Temporal lobe (tissue), 2 donors: ENCODE results near the genes SLC6A1, TAMM41 and TSEN2.

DNA sequence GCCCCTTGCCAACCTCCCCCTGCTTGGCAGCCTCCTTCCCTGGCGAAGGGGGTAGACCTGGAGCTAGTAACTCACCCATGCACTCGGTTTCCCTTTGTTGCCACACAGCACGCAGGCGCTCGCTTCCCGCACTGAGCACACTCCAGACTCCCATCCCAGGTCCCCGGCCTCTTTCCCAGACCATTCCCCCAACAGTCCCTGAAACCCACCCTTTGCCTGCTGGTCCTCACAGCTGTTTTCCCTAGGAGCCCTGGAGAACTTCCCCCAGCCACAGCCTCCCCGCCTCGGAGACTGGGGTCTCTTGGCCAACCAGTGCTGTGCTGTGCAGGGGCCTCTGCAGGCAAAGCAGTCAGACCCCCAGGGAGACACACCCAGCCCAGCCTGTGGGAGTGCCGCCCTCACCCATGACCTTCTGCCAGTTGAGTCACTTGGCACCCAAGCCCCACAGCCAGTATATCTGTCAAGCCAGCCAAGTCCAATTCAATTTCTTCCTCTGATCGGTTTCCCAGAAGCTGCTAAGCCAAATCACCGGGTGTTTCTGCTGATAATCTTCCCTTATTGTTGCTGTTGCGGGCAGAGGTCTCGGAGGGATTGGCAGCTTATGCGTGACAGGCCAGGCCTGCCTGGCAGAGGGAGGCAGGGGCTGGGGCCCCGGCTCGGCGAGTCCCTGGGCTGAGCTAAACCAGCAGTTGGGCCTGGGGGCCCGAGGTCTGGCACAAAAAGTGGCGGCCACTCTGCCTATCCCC, 65.7 kb upstream of the SLC6A1 start:
- RAMPAGE, long total RNA: no peak

DNA sequence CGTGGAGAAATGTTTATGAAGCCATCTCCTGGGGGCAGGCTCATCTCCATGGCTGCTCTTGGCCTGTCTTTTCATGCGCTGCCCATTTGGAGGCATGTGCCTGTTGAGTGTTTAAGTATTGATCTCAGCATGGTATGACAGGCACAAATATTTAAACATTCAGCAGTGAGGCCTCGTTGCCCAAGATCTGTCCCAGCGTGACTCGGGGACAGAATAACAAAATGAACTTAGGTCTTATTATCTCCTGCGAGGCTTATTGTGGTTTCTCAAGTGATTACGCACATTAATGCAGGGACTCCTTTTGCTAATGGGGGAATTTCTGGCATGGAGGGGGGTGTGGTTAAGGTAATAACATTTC, 4.5 kb upstream of the SLC6A1 start:
- RAMPAGE, long total RNA: no peak

DNA sequence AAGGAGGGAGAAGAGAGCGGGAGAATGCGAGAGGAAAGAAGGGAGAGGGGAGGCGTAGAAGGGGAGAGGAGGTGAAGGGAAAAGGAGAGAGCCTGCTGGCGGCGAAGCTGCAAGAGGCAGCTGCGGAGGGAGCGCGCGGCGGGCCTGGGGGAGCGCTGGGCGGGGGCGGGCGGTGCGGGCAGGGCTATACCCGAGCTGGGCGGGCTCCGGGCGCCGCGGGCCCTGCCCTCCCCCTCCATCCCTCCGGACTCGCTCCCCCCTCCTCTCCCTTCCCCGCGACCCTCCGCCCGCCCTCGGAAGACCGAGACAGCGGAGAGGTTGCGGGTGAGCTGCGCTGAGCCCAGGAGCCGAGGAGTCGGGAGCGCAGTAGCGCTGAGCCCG, at the start of gene SLC6A1:
Gene SLC6A1, plus strand, starts transcription at position 290 of the 381 bp plus-strand sequence.
- RAMPAGE, long total RNA: no peak

DNA sequence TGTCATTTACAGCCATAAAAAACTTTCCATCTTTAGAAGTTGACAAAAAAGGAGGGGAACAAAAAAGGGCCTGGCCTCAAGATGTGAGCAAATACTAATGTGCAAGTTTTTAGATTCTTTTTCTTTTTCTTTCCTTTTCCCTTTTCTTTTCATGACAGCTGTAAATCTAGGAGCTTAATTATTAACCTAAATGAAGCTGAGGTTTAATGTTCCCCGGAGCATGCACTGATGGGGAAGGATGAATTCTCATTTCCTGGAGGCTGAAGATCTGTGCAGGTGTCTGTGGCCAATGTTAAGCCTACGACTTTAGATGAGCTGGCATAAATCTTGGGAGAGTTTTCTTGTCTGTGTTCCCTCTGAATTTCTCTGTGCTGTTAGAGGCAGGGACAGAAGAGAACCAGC, 118.9 kb downstream of the ATG7 start:
- RAMPAGE, long total RNA: no peak

GRCh38 chr3:11529709-11530592, 113.8 kb downstream of the VGLL4 start:
- RAMPAGE, long total RNA: no peak

DNA sequence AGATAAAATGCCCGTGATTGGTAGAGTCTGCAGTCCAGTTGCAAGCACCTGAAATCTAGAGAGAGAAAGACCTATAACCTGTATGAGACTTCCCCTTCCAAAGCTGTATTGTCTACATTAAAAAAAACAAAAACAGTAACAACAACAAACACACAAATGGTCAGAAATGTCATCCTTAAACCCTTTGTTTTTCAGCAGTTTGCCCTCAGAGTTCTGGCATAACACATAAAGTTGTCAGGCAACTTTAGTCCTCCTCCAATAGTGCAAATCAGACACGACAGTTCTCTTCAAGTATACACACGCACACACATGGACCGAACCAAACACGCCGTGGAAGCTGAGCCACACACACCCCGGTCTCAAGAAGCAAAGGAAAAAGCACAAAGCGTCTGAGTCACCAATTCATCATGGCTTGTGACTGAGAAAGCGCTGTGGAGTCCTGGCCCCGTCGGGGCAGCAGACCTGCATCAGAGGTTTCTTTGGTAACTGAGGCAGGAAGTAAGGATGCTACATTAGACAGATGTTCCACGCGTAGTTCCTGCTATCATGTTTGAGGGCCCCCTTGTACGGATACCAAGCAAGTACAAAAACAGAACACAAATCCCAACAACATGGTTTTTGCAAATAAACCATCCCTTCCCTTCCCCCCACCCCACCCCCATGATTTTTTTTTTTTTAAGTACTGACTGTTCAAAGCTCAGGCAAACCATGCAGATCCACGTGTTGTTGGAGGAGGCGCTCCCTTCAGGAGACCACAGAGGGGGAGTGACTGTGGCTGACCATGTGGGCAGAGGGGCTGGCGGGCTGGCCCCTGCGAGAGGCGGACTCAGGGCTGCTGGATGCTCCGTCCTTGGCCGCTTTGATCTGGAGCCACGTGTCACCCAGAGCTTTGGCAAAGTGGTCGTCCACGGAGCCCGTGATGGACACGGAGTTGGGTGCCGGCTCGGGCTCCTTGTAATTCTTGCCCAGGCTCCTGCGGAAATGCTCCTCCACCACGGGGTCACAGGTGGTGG, 85.6 kb downstream of the VGLL4 start:
- RAMPAGE, long total RNA: no peak

- RAMPAGE, long total RNA: no peak
These were observed 84.2 kb downstream of the VGLL4 start for GRCh38 chr3:11559517-11559958.

- RAMPAGE, long total RNA: no peak
These were observed 67.3 kb downstream of the VGLL4 start for GRCh38 chr3:11576324-11576988.

GRCh38 chr3:11592768-11593135, 51.0 kb downstream of the VGLL4 start:
- RAMPAGE, long total RNA: no peak

GRCh38 chr3:11597758-11598333, 45.9 kb downstream of the VGLL4 start:
- RAMPAGE, long total RNA: no peak

- RAMPAGE, long total RNA: no peak
These were observed 43.2 kb downstream of the VGLL4 start for GRCh38 chr3:11600346-11601115.

- RAMPAGE, long total RNA: no peak
These were observed 42.0 kb downstream of the VGLL4 start for GRCh38 chr3:11601338-11602424.

GRCh38 chr3:11609963-11610794, 33.5 kb downstream of the VGLL4 start:
- RAMPAGE, long total RNA: no peak

- RAMPAGE, long total RNA: no peak
These were observed 18.0 kb downstream of the VGLL4 start for GRCh38 chr3:11625790-11625994.

DNA sequence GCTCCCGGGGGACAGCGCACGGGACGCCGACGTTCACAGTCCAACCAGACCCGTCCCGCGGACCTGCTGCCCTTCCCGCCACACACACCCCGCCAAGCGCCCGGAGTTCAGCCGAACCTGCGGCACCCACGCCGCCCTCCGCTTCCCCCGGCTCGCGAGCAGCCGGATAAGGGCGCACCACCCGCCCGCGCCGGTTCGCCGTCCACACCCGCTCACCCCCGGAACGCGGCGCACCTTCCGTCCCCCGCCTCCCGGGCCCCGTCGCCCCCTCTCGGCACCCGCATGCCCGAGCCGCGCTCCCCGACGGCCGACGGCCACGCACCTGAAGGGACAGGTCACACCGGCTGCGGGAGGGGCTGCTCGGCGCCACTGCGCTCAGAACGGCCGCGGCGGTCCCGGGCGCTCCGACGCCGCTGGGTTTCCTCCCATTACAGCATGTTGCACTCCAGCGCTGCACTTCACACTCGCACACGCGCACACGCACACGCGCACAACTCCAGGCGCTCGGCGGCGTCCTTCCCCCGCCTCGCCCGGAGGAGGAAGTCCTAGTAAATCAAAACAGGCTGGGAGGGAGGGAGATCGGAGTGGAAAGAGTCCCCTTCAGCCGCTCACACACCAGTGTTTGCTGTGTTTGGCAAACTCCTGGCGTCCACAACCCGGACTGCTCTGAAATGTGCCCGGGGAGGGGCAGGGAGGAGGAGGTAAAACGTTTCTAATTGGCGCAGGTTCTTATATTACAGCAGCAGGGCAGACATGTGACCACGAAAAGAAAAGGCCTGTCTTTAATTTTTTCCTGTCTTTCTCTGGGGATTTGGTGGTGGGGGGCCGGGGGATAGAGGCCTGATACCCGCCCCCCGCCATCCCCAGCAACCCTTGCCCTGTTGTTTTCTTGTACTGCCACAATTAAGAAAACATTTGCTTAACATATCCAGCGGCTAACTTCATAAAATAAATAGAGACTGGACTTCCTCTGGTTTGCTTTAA, 76.6 kb upstream of the VGLL4 start:
- RAMPAGE, long total RNA: no peak

DNA sequence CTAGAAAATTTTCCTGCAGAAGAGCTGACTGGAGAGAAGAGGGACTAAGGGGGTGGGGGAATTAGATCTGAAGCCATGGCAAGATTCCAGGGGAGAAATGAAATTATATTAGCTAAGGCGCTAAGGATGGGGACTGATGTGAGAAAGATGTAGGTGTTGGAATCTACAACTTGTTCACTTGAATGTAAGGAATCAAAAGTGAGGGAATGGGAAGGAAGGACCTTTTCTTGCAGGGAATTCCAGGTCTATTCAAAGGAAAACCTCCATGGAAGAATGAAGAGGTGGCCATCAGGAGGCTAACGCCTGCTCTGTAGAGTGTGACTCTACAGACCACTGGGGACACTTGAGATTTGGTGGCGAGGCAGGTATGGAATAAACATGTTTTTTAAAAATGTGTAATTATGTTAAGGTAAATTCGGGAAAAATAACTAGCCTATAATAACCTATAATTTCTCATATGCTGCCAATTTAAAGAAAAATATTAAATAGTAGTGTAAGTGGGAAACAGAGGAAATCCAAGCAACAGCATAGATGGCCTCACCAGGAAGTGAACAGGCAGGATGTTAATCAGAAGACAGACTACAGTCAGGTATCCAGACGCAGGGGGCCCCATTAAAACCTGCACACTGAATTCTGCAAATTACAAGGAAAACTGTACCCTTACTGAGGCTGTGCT, 1.4 kb downstream of the TAMM41 start:
- RAMPAGE, long total RNA: no peak

- RAMPAGE, long total RNA: start-site peak on the minus strand at chr3:11846665-11846906, 31 and 19 reads in 2 replicates
These were observed at the start of gene TAMM41 for GRCh38 chr3:11846011-11847313. Gene TAMM41 (minus strand): TSS chr3:11846885.

DNA sequence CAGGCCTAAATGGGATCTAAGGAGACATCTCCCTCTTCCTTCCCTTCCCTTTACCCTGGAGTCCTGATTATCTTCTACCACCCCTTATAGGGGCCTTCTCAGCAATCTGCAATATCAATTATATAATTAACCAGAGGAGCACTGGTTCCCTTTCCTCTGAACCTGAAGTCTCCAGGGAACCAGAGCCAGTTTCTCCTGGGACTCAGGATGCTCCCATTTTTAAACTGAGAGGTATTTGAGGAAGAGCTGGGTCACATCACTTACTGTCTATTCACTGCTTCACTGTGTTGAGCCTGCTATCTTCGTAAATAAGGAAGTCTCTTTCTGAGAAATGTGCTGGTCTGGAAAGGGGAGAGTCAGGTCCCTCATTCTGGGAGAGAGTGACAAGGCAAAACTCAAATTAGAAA, 11.3 kb upstream of the TIMP4 start:
- RAMPAGE, long total RNA: no peak

- RAMPAGE, long total RNA: no peak
These were observed 47.8 kb upstream of the TSEN2 start for GRCh38 chr3:12436244-12437172.

GRCh38 chr3:12483716-12484921, at the start of gene TSEN2:
Gene TSEN2 (plus strand): TSS chr3:12484480.
- RAMPAGE, long total RNA: start-site peak on the plus strand at chr3:12484470-12484554, 93 and 124 reads in 2 replicates